Measurements from ENCODE around the genes RPLP1 and TLE3.

GRCh38 chr15:68820244-68820709 is 418 bp downstream of the ANP32A start:
- PRO-cap: bidirectional peak, plus-strand start at chr15:68820333, minus-strand start at chr15:68820041; bidirectional peak, plus-strand start at chr15:68820487, minus-strand start at chr15:68820418

- PRO-cap: bidirectional peak, plus-strand start at chr15:69452816, minus-strand start at chr15:69452690; bidirectional peak, plus-strand start at chr15:69453114, minus-strand start at chr15:69453105
These were observed at the start of gene RPLP1 for GRCh38 chr15:69452254-69453261. Gene RPLP1, plus strand, starts transcription at chr15:69452818.

- PRO-cap: no peak
These were observed 15.1 kb downstream of the RPLP1 start for GRCh38 chr15:69467589-69468150.

GRCh38 chr15:69554199-69554987 is 101.8 kb downstream of the RPLP1 start:
- PRO-cap: no peak

- PRO-cap: unidirectional peak, minus-strand start at chr15:69628699
These were observed 176.0 kb downstream of the RPLP1 start for GRCh38 chr15:69628630-69628916.

GRCh38 chr15:69769395-69769715 is 316.7 kb downstream of the RPLP1 start:
- PRO-cap: no peak

GRCh38 chr15:70035585-70036204 is 62.0 kb downstream of the TLE3 start:
- PRO-cap: unidirectional peak, plus-strand start at chr15:70035957

DNA sequence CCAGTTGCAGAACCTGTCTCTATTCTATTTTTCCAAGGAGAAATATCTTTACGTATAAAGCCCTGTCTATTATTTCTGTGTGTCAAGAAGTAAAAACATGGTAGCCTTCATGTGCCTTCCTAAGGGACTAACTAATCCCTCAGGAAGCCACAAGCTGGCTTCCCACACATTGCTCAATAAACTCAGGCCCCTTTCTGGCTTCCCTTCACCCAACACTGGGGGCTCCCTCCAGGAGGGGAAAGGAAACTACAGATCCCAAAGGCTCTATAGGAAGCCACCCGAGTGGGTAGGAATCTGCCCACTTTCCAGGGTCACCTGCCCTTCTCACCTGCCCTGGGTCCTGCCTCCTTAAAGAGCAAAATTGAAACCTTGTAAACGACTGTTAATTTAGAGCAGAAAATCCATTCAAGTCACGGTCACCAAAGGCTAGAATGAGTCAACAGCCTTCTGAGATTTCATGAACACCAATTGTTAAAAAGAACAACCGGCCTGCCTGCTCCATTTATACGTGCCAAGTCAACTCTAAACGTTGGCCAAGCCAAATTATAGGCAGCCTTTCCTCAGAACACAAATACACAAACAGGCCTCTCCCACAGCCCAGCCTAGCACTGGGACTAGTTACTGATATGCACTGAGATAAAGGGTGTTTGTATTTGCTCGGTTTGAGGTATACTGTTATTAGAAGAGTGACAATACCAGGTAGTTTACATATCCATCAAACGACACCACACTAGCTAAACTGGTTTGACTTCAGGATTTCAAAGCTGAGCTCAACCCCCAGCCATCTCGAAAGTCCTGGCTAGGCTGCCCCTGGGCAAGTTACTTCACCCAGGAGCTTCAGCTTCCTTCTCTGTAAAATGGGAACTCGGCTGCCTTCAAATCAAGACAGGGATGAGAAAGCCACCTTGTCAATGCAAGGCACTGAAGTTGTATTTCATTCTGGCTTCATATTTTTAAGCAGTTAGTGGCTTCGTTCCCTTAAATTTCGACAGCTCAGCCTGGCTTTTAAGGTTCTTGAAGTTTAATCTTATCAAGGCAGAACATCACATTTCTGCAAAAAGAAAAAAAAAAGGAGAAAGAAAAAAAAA is 4.3 kb downstream of the TLE3 start:
- PRO-cap: unidirectional peak, plus-strand start at position 753 of the sequence; unidirectional peak, plus-strand start at position 789 of the sequence

DNA sequence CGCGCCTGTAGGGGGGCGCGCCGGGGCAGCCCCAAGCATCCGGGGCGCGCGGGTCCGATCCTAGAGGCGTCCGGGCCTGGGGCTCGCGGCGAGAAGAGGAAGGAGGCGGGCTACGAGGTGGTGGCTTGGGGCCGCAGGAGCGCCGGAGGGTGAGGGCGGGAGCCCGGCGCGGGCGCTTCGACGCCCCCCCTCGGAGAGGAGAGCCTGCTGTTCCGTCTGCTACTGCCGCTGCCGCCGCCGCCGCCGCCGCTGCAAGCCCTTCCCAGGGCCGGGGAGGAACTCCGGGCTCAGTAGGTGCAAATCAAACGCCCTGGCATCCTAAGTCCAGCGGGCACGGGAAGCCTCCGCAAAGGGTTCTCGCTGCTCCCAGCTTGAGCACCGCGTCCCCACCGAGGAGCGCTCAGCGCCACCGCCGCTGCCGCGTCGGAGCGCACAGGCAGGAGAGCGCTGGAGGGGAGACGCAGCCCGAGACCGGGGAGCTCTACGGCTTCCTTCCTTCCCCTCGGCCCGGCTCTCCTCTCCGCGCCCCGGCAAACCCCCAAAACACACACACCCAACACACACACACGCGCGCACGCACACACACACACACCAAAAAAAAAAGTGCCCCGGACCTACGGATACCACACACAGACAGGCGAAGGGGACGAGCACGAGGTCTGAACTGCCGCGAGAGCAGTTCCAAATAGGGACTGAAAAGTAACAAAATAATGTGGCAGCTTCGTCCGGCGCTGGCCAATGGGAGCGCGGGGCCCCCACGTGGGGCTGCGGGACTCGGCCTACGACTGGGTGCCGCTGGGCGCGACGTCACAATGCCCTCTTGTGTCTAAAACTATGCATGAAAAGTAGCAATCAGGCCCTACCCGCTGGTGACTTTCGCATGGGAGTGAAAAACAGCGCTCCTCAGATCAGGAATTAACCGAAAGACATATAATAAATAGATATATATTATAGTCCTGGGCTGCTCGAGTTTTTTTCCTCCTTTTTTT is at the start of gene TLE3:
TLE3 (minus strand) TSS at position 694 of the 989 bp plus-strand sequence.
- PRO-cap: bidirectional peak, plus-strand start at position 63 of the sequence, minus-strand start outside the sequence; bidirectional peak, plus-strand start at position 869 of the sequence, minus-strand start at position 683 of the sequence

DNA sequence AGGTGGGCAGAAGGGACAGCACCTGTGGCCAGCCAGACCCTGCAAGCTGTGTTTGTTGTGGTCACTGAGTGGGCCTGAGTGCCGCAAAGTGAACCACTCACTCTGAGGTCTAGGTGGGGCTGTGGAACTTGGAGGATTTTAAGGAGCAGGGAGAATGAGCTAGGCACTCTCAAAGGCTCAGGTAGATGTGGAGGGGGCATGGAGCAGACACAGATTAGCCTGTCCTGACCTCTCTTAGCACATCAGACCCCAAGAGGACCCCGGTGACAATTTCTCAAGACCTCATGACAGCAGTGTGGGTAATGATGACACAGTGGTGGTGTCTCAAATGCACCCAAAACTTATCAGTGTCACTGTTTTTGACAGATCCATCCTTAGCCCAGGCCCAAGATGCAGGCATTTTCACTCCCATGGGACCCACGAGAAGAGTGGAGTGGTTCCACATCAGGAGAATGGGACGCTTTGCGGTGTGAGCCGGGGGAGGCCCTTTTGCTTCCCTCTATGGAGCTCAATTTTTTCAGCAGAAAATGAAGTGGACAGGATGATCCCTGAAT is 43.8 kb upstream of the TLE3 start:
- PRO-cap: no peak

DNA sequence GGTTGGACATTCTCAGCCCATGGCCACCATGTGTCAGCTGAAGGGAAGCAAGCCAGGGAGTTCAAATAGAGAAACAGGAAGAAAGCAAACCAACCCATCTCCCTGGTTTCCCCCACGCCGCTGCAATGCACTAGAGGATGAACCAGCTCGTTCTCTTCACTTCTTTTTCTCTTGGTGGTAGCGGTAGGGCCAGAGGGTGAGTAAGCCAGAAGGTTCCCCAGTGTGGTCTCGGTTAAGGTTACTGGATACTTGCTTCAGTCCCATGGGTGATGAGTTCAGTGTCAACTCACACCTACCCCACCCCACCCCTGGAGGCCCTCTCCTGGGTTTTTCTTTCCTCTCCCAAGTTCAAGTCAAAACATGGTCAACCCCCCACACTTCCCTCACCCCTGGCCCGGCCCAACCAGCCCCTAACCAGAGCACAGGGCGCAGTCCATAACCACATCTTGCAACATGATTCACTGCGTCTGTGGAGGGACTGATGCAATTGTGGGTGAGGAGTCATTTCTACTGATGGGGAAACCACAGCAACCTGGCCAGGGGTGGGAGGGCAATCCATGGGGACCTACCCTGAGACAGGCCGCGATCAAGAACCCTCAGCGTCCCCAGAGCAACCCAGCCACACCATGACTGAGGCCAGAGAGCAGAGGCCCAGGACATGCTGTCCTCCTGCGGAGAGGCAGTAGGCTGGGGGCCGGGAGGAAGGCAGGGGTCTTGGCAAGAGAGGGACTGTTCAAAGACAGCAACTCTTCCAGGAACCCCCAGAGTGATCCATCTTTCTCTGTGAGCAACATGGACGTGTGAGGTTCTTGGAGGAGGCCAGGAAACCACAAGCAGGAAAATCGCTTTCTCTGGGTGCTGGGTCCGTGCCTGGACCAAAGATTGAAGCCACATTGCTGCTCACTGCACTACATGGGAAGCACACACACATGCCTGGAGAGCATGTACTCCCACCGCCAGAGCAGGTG is 276.6 kb downstream of the UACA start:
- PRO-cap: no peak

- PRO-cap: no peak
These were observed 275.9 kb downstream of the UACA start for GRCh38 chr15:70487394-70487963.

DNA sequence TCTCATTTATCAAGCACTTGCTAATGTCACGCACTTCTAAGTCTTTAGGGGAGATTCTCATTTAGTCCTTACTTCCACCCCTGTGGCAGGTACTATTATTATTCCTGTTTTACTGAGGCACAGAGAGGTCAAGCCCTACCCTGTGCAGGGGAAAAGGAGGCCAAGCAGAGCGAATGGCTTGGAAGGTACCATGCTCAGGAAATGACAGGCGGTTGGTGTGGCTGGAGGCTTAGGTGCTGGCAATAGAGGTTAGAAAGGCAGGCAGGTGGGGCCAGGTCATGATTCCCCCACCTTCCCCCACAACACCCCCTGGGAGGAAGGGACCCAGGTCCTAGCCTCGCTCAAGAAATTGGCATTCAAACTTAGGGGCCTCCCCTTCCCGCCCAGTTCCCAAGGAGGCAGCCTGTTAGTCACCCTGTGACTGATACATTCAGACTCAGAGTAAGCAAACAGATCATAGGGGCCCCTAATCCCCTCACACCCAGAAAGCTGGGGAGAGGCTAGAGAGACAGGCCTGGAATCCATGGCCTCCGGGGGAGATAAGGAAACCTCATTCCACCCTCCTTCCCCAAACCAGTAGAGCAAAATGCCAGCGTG is 268.7 kb downstream of the UACA start:
- PRO-cap: no peak

GRCh38 chr15:70504037-70505200 is 258.9 kb downstream of the UACA start:
- PRO-cap: unidirectional peak, minus-strand start at chr15:70504878

DNA sequence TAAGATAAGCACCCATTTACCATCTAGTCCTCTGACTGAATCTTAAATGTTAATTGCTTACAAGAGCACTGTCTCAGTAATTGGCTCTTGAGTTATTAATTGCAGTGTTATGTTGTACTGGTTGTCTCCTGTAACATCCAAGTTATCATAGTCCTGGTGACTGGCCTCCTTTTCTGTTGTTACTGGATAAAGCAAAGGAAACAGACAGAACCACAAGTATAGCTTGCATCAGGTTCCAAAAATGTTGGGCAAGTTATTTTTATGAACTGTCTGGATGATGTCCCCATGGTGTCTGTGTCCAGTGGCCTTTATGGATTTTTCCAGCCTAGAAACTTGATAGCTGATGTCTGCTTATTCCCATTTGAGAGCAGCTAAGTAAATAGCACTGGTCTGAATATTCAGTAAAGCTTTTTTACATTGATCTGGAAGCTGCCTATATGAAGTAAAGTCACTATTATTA is 2.5 kb upstream of the UACA start:
- PRO-cap: no peak

- PRO-cap: unidirectional peak, minus-strand start at chr15:71093497
These were observed 21.9 kb upstream of the THSD4 start for GRCh38 chr15:71093216-71093991.

- PRO-cap: no peak
These were observed 9.8 kb downstream of the THSD4 start for GRCh38 chr15:71125029-71125420.

GRCh38 chr15:71173993-71174319 is 58.7 kb downstream of the THSD4 start:
- PRO-cap: no peak

DNA sequence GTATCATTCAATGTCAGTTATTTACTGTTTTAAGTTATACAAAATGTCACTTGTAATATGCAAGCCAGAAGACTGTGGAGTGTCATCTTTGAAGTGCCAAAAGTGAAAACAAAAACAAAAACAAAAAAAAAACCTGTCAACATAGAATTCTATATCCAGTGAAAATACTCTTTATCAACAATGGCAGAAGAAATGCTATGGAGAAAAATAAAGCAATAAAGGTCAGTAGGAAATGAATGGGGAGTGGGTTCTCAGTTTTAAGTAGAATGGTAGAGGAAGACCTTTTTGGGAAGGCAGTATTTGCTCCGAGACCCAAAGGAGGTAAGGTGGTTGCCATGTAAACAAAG is 205.7 kb upstream of the NR2E3 start:
- PRO-cap: no peak

- PRO-cap: no peak
These were observed 149.9 kb upstream of the NR2E3 start for GRCh38 chr15:71660345-71660943.

Measured in rectum (tissue), 1 donor.